ENCODE measurements around a stretch of chr20.

DNA sequence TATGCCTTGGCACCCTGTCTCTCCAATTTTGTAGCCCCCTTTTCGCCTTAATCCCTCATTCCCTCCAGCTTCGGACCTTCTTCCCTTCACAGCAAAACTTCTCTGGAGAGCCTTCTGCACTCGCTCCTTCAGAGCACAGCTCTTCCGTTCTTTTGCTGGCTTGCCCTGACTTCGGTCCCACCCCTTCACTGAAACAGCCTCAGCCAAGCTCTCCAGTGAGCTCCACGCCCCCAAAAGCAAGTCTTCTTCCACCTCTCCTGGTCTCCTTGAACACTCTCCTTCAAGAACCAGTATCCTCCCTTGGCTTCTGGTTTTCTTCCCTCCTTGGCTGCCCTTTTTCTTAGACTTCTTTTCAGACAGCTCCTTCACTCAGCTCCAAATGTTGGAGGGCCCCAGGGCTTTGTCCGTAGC is 1.5 kb downstream of the SMOX start:
- RRBS: no CpG with 5 or more reads among the region's 7 CpGs

DNA sequence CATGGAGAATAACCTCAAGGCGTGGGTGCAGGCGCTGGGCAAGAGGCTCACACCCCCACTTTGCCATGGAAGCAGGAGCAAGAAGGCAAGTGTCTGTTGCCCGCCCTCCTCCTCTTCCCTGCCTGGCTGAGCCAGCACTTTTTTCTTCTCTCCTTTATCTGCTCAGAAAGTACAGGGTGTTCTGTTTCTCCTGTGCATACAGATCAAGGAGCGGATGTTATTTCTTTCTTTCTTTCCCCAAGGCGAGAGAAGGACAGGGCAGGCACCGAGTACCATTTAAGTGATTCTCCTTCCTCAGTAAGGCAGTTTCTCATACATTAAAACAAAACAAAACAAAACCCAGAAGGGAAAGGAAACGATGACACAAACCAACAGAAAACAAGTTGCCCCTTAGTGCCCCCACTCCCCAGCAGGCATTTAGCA is 22.3 kb downstream of the SMOX start:
- RRBS: no CpG with 5 or more reads among the region's 7 CpGs

GRCh38 chr20:4183265-4183481 is 34.5 kb downstream of the SMOX start:
- RRBS: 50% methylated on average over 2 of the region's 6 CpGs

GRCh38 chr20:4200832-4201179 is 48.3 kb downstream of the ADRA1D start:
- RRBS: no CpG with 5 or more reads among the region's 5 CpGs

GRCh38 chr20:4613493-4614354 is 72.5 kb upstream of the PRNP start:
- RRBS: no CpG with 5 or more reads among the region's 15 CpGs

DNA sequence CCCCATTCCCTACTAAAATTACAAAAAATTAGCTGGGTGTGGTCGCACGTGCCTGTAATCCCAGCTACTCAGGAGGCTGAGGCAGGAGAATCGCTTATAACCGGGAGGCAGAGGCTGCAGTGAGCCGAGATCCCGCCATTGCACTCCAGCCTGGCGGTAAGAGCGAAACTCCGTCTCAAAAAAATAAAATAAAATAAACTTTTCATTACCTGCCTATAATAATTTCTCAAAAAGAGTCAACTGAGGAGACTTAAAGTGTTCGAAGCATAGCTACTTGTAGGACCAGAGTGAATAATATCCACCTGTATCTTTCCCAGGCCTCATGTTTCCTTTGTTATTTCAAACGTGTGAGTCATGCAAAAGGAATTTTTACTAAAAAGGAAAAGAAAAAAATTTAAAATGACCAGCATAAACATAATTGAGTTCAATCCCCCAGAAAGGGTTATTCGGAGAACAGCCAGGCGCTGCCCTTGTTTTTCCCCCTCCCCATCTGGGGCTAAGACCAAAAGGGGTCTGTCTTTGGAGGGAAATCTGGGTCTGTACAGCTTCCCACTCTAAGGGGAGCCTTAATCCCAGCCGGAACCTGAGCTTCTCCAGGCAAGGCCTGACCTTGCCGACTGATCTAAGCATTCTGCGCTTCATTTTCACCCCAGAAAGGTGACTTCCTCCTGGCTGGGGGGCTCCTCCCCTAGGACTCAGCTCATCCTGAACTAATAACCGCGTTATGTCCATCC is 17.5 kb downstream of the PRNP start:
- RRBS: no CpG with 5 or more reads among the region's 18 CpGs

DNA sequence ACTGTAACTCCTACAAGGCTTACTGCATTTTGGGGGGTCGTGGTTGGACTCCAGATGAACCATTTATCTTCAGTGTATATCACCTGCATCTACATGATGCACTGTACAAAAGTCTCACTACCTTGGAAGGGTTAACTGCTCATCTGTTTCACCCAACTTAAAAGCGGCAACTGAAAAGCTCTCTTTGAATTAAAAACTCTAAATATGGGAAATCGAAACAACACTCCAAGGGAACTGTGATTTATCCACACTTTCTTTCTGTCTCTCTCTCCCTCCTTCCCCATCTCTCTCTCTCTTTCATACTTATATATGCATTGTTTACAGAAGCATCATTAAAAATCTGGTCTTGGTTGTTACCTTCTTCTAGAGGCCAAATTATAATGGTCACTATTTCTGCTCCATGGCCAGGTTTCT is 44.7 kb downstream of the RASSF2 start:
- RRBS: no CpG with 5 or more reads among the region's 3 CpGs

DNA sequence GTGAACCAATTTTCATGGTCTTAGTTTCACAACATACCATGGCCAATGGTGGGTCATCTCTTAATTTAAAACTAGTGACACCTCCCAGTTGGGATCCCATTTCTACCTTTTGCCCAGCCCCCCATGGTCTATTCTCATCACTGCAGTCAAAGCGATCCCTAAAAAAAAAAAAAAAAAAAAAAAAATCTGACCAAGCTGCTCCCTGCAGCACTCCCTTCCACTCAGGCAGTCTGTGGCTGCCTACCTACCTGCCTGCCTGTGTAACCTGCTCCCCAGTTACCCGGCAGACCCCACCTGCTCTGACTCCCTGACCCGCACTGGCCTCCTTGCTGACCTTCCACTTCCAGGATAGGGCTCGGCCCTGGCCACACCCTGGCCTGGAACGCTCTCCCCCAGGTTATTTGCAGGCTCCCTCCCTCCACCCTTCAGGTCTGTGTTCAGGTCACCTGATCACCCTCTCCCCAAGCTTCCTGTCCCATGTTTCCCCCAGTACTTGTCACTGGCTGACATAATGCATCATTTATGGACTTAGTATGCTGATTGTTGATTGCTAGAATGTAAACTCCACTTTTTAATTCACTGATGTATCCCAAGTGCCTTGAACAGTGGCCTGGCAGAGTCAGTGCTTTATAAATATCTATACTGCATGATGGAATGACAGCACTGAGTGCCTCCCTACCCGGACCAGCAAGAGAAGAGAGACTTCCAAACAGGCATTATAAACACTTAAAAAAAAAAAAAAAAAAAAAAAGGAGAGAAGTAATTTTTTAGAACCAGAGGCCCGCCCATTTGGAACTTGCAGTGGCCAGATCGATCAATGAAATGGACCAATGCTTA is 43.7 kb upstream of the RASSF2 start:
- RRBS: no CpG with 5 or more reads among the region's 8 CpGs

DNA sequence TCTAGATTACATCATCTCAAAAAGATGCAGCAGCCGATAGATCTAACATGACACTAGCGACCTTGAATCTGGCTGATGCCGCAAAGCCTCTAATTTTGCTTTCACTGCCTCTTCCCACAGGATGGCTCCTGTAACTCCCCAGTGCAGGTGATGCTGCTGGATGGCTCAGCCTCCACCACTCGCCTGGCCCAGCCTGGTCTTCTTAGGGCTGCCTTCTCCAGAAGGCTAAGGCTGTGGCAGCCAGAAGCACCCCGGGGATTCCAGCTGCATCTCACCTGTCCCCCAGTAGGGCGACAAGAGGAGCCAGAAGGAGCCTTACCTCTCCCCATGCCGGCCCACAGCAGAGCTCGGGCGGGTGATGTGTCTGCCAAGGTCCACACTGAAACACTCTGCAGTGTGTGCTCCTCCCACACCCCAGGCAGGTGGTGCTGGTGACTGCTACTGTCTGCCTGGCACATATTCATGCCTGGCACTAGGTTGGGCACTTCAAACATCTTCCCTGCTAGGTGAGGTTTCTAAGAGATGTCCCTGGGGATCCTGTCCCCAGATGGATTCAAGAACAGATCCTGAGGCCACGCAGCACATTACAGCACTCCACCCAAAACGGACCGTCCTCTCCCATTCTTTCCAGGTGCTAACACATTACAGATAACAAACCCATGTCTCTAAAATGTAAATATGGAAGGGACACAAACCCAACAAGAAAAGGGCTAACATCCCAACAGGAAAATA is 82.0 kb downstream of the SLC23A2 start:
- RRBS: 90% methylated on average over 2 of the region's 12 CpGs

DNA sequence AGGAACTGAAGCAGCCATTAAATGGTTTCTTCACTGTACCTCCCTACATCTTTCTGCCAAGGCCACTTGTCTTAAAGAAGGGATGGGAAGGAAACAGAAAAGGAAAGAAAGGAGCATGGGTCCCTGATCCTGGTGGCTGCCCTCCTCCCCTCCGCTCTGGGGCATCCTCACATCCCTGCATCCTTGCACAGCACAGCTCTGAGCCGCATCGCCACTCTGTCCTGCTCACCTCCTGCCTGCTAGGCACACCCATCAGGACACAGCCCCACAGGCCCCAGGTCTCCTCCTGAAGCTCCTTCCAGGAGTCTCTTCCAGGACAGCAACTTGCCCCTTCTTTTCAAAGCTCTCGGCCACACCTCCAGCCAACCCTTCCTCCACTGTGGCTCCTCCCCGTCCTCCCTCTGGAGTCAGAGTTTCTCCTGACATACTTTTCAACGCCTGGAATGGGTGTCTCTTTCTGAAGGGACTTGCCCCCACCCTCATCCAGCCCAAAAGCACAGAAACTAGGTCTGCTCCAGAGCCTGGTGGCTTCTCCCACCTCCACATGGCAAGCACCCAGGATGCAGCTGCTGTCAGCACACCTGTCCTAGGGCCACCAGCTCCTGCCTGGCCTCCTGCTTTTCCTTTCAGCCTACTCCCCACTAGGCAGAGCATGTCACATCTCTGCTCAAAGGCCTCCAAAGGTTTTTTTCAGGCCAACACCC is 77.3 kb downstream of the SLC23A2 start:
- RRBS: no CpG with 5 or more reads among the region's 6 CpGs

DNA sequence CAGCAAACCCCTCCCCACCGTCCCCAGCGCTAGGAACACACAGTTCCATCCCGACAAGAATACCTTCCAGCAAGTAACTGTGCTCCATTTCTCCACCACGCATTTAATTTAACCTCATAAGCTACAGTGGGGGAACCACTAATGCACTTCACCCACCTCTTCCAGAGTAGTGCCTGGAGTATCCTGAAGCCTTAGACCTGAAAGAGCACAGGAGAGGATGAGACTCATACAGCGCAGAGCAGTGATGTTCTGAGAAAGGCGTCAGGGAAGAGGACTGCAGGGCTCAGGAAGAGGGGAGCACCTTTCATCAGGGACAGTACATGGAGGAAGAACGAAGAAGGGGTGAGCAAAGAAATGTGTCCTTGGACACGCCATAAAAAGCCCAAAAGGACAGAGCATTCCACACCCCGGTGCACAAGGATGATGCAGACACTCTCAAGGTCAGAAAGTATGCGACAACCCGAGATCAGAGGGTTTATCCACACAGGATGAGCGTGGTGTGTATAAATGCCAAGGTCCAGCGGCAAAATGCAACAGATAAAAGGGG is 64.6 kb downstream of the SLC23A2 start:
- RRBS: no CpG with 5 or more reads among the region's 13 CpGs

GRCh38 chr20:5100537-5101035 is 12.3 kb downstream of the TMEM230 start:
- RRBS: no CpG with 5 or more reads among the region's 8 CpGs

DNA sequence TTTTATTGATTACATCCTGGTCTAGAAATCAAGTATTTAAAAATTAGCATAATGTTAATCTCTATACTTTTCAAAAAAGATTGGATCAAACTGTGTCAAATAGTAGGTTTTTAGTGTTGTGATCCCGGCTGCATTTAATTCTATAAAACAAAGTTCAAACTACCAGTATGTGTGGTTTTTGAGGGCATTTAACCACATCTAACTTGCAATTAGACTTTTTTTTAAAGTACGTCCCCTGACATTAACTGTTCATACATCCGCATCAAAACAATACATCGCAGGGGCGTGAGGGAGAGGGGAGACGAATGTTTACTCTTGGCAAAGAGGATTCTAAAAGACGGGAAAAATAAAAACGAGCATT is 674 bp downstream of the TMEM230 start:
- RRBS: no CpG with 5 or more reads among the region's 8 CpGs

DNA sequence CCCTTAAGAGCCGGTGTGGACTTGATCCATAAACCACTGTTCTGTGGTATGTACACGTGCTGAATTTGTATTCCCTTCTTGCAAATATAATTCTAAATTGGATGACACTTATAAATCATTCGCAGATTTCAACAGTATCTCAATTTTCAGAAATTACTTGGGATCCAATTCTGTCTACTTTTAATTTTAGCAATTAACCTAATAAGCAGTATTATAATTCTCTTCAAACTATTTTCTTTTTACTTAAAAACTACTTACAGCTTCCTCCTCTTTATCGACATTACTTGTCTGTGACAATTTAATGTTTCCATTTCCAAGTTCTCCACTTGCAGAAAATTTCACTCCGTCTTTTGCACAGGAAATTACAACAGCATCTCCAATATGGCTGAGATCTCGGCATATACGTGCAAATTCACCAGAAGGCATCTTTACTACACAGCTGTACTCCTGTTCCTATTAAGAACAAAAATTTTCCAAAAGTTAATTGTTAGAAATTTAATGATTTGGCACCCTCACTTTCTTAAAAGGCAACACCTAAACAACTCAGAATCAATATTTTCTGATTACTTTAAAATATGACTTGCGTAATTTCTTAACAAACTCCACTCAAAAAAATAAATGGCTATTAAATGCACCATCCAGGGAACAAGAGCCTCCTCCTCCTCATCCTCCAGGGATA is 2.4 kb downstream of the PCNA start:
- RRBS: no CpG with 5 or more reads among the region's 8 CpGs

GRCh38 chr20:5128845-5129152 is 2.0 kb downstream of the CDS2 start:
- RRBS: no CpG with 5 or more reads among the region's 5 CpGs

GRCh38 chr20:5192209-5192727 is 65.5 kb downstream of the CDS2 start:
- RRBS: no CpG with 5 or more reads among the region's 5 CpGs

- RRBS: no CpG with 5 or more reads among the region's 10 CpGs
Measured at GRCh38 chr20:5545149-5546325, 65.3 kb downstream of the GPCPD1 start.

- RRBS: no CpG with 5 or more reads among the region's 5 CpGs
Measured at GRCh38 chr20:5650360-5650979, 39.7 kb upstream of the GPCPD1 start.

GRCh38 chr20:5659278-5660082 is 48.7 kb upstream of the GPCPD1 start:
- RRBS: no CpG with 5 or more reads among the region's 10 CpGs

DNA sequence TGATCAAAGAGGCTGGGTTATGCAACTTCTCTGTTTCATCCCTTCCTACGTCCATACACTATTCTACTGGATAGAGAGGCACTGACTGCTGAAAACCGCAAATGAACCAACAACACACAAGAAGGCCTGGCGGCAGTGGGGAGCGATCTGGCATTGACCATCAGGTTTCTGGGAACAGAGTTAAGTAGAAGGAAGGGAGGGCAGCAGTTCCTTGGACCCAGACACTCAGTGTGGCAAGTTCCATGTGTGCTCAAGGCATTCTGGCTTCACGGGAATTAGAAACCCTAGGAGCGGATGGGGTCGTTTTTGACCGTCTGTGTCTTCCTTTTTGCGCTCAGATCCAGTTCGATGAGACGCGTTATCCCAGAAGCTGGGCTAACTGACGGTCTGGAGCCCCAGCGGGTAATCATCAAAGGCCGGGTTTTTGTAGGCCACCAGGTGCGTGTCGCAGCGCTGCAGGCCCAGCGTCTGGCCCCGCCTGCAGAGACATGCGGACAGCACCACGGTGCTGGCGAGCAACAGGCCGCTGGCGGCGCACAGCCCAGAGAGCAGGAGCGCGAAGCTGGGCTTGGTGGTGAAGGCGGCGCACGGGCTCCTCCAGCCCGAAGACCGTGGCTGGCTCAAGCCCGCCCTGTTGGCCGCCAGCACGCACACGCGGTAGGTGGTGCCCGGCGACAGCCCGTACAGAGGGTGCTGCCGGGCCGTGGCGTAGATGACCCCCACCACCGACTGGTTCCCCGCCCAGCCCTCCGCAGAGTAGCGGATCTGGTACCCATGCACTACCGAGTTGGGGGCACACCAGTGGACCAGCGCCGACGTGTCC is 13.0 kb downstream of the LRRN4 start:
- RRBS: no CpG with 5 or more reads among the region's 52 CpGs